Left lobe of liver (tissue), 1 donor: ENCODE measurements around a stretch of chr13.

GRCh38 chr13:46709736-46710538, 87.0 kb downstream of the ESD start:
- PRO-cap = no peak

- PRO-cap = no peak
These were observed 454.9 kb downstream of the SUCLA2 start for GRCh38 chr13:47546155-47546686.

GRCh38 chr13:48239787-48240105, 6.7 kb downstream of the ITM2B start:
- PRO-cap = no peak

GRCh38 chr13:48262203-48262901, 29.3 kb downstream of the ITM2B start:
- PRO-cap = no peak

DNA sequence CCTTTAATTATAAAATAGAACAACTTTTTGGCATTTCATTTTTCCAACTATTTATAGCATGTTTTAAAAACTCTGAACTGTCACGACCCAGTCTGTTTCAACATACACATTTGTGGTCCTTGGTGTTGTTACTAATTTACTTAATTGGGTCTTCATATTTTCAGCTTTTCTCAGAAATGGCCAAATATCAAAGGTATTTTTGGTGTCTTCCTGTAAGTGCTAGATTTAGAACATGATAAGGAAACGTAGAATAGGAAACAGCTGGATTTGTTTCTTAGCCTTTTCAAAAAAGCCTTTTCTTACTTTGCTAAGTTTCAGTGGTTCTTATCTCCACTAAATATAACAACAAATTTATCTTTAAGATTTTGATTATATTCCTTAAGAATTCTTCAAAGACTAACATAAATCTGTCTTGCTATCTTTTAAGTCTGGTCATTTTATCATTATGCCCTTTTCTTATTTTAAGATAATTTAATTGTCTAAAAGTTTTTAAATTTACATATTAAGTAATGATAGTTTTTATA, 11.3 kb downstream of the LPAR6 start:
- PRO-cap = no peak

- PRO-cap = no peak
These were observed 4.1 kb upstream of the LPAR6 start for GRCh38 chr13:48416993-48417397.

- PRO-cap = no peak
These were observed 5.3 kb upstream of the LPAR6 start for GRCh38 chr13:48418084-48418796.

DNA sequence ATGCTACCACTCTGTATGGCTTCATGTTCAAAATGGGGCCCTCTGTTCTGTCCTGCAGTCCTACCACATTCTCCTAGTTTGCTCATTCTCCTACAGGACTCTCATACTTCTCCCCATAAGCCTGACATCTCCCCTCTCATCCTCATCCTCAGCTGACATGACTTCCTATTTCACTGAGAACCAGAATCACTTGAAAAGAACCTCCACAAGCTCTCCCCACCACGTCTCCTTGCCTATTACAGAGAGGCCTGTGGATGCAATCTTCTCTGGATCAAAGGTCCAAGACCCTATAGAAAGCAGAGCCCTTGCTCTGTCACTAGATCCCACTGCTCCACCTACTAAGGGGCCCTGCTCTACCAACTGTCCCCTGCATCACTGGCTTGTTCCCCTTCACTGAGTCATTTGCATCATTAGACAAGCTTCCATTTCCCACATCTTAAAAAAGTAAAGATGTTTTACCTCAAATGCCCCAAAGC, 40.9 kb downstream of the RCBTB2 start:
- PRO-cap = no peak

GRCh38 chr13:48542505-48543338, 9.8 kb upstream of the RCBTB2 start:
- PRO-cap = no peak

DNA sequence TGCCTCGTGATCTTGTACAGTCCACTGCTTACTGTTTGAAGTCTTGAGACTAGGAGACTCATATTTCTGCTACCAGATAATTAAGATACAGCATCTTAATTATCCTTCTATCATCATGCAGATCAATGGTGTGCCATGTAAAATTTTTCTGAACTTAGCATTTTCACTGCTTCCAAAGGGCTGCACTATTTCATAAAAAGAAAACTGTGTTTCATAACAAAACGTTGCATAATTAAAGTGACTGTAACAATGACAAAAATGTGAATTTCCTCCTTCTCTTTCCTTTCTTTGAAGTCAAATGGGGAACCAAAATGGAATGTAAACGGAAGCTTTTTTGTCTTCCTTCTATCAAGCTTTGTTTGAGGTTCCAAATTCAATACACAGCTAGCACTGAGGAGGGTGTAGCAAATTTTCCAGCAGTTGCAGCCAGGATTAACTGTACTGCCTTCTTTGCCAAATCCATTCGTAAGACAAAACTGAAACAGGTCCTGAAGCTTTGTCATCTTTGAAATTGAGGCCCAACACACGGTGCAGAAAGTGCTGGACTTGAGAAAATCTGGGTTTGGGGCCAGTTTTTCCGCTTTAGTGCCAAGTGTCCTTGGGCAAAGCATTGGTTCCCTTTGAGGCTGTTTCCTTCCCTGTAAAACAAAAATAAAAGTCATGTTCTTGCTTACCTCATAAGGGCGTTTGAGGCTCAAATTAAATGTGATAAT, 35.0 kb upstream of the RCBTB2 start:
- PRO-cap = no peak

- PRO-cap = no peak
These were observed 48.1 kb upstream of the RCBTB2 start for GRCh38 chr13:48581084-48581353.

GRCh38 chr13:48654478-48654901, 761 bp downstream of the CYSLTR2 start:
- PRO-cap = no peak

DNA sequence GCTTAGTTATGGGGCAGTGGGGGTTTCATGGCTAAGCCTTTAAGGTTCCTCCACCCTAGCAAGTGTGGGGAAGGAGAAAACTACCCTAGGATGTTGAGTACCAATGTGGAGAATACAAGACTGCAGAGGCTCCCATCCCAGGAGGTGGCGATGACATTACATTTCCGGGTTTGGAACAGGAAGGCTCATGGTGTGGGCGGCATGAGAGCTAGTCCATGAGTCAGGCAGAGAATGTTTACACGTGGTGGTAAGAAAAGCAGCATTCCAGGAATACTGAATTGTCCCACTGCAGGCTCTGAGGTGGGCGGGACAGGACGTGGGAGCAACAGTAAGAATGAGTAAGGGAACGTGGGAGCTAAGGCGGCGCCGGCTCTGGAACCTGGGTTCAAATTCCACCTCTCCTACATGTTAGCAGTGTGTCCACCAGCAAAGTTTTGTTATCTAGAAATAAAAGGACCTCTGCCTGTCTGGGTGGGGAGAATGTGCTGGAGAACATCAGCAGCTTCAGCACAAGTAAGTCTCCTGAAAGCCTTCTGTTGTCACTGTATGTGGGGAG, 66.2 kb downstream of the CDADC1 start:
- PRO-cap = no peak

GRCh38 chr13:49530295-49530899, 34.6 kb downstream of the PHF11 start:
- PRO-cap = no peak

GRCh38 chr13:49635327-49636332, 7.3 kb downstream of the ARL11 start:
- PRO-cap = no peak

DNA sequence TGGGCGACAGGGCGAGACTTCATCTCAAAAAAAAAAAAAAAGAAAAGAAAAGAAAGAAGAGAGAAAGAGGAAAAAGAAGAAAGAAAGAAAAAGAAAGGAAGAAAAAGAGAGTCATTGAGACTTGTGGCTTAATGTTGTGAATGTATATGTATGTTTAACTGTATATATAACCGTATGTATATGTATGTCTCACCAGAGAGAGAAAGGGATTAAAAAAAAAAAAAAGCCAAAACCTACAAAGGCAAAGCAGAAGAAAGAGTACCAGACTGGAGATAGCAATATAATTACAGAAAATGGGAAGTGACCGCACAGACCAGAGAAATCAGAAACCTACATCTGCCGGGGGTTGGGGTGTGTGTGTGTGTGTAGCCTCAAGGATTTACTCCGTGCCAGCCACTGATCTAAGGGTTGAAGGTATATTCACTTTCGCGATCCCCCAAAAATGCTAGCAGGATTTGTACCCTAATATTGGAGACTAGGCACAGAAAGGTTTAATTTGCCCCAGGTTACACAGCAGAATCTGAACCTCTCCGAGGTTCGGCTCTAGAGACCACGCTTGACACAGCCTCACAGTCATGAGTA, 14.7 kb downstream of the ARL11 start:
- PRO-cap = no peak

GRCh38 chr13:49652227-49652989, 24.1 kb downstream of the ARL11 start:
- PRO-cap = no peak

GRCh38 chr13:49938209-49938738, 2.1 kb upstream of the SPRYD7 start:
- PRO-cap = no peak

DNA sequence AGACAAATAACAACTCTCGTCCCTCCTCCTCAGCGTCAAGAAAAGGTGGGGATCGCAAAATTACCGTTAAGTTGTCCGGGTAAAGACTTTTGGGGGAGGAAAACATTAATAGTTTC, 65.4 kb downstream of the KCNRG start:
- PRO-cap = no peak

- PRO-cap = no peak
These were observed 171.0 kb downstream of the KCNRG start for GRCh38 chr13:50186223-50186711.